ENCODE measurements around a stretch of chr14.

GRCh38 chr14:68790032-68790545 is 2.8 kb downstream of the ZFP36L1 start:
- PRO-cap = no peak
- CAGE, long polyA plus RNA = no peak

DNA sequence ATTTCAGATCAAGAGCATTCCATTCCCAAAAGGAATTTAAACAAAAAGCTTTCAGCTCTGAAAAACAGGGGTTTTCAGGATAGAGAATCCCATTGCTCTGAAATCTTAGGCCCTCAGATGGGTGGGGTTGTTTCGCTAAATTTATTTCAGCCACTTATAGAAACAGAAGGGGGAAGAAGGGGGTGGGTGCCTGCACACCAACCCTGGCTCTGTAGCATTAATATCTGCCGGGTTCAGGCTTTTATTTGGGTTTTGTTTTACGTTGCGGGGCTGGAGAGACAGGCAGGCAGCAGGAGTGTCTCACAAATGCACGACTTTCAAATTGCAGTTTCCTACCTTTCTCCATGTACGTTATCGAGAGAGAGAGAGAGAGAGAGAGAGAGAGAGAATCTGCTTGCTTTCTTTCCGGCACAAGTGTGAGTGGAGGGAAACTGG is 12.6 kb upstream of the ZFP36L1 start:
- PRO-cap = bidirectional peak, plus-strand start at position 248 of the sequence, minus-strand start at position 216 of the sequence
- CAGE, long polyA plus RNA = no peak

GRCh38 chr14:68894006-68894707 is 84.9 kb downstream of the ACTN1 start:
- PRO-cap = no peak
- CAGE, long polyA plus RNA = no peak

GRCh38 chr14:68908133-68908530 is 71.0 kb downstream of the ACTN1 start:
- PRO-cap = no peak
- CAGE, long polyA plus RNA = no peak

DNA sequence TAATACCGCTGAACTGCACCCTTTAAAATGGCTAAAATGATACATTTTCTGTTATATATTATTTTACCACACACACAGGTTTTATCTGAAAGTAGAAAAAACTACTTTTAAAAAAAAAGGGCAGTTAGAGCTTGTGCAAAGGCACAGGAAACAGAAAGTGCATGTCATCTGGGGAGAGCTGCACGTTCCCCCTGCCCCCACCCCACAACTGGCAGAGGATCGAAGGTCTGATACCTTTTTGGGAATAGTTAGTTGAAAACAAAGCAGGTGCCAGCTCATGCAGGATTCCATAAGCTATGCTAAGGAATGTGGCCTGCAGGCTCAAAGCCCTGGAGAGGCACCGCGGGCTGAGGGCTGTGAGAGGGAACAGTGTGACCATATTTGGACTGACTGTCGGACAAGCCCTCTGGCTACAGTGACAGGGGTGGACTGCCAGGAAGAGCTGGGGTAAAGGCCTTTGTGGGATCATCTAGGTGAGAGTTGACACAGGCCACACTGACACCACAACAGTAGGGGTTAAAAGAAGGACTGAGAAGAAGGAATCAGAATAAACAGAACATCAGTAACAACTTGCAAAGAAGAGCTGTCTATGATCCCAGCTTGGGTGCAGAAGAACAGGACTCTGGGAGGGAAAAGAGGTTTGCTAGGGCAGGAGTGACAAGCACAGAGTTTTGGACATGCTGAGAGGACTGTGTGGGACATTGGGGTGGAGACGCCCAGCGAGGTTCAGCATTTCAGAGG is 54.7 kb downstream of the ACTN1 start:
- PRO-cap = no peak
- CAGE, long polyA plus RNA = no peak

GRCh38 chr14:69151157-69152250 is 1.4 kb downstream of the DCAF5 start:
- PRO-cap = bidirectional peak, plus-strand start at chr14:69151956, minus-strand start at chr14:69151608; bidirectional peak, plus-strand start at chr14:69152142, minus-strand start at chr14:69152061
- CAGE, long polyA plus RNA = no peak

DNA sequence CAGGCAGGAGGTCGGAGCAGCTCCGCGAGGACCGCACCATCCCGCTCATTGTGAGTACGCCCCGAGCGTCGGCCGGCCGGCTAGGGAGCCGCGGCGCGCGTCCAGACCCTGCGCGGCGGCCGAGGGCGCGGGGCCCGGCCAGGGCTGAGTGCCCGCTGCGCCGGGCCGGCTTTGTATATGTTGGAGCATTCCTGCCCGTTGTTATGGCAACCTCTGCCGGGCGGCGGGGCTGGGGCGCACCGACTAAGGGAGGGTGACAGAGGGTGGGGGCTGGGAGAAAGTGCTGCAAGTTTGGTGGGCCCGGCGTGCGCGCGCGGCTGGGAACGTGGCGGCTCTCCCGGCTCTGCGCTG is 435 bp downstream of the GALNT16 start:
- PRO-cap = no peak
- CAGE, long polyA plus RNA = no peak

DNA sequence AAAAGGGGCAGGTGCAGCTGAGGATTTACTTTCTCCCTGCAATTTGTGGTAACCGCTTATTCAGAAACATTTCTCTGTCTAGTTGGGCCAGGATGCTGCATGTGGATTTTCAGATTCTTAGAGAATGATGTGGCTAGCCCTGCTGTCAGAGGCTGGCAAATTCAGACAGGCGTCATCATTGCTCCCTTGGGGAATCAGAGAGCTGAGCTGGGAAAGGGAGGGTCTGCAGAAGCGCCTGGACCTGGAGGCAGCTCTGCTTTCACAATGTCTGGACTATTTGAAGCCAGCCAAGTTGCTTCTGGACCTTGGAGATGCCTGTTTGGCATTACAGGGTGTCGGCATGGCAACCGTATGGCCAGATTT is 3.4 kb downstream of the GALNT16 start:
- PRO-cap = no peak
- CAGE, long polyA plus RNA = no peak

GRCh38 chr14:69354200-69354864 is 43.8 kb downstream of the ERH start:
- PRO-cap = bidirectional peak, plus-strand start at chr14:69354608, minus-strand start at chr14:69354446
- CAGE, long polyA plus RNA = no peak

- PRO-cap = no peak
- CAGE, long polyA plus RNA = no peak
These were observed 42.0 kb downstream of the CCDC177 start for GRCh38 chr14:69532635-69533143.

GRCh38 chr14:69611266-69611500 is 213 bp upstream of the SUSD6 start:
- PRO-cap = bidirectional peak, plus-strand start at chr14:69611596, minus-strand start at chr14:69611421
- CAGE, long polyA plus RNA = no peak

- PRO-cap = no peak
- CAGE, long polyA plus RNA = no peak
These were observed 4.8 kb downstream of the SUSD6 start for GRCh38 chr14:69616237-69616600.

GRCh38 chr14:69619926-69620518 is 8.6 kb downstream of the SUSD6 start:
- PRO-cap = no peak
- CAGE, long polyA plus RNA = no peak

GRCh38 chr14:69631983-69632761 is 20.8 kb downstream of the SUSD6 start:
- PRO-cap = no peak
- CAGE, long polyA plus RNA = no peak

DNA sequence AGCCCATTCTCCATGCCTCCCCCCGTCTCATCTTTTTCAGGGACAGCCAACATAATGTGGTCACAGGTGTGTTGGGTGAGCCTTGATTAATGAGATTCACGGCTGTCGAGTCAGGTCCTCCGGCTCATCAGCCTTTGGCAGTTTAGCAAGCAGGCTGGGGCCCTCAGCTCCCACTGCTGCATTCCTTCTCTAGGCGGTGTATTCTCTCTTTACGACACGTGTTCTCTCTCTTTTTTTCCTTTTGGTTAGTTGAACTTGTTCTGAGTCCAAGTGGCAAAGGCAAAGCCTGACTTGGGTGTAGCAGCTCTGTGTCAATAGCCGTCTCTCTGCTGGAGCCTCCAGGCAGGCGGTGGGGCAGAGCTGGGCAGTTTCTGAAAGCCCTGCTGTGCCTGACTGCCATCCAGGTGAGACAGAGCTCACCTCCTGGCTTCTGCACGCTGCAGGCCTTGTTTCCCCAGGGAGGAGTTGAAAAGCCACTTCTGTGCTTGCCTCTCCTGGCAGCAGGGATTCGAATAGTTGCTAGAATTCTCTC is 46.6 kb downstream of the SUSD6 start:
- PRO-cap = no peak
- CAGE, long polyA plus RNA = no peak

DNA sequence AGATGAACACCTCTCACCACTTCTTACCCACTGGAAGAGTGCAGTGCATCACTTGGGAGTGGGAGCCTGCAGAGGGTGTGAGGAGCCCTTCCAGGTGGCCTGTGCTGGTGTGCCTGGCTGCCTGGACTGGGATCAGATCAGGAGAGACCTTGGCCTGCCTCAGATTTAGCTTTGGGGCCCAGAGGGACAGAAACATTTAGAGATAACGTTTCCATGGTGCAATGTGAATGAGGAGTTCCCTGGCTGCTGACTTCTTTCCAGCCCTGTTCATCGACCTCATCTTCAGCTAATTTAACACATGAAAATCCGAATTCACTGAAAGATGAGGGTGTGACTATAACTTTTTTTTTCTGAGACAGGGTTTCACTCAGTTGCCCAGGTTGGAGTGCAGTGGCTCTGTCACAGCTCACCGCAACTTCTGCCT is 53.5 kb downstream of the SUSD6 start:
- PRO-cap = no peak
- CAGE, long polyA plus RNA = no peak

DNA sequence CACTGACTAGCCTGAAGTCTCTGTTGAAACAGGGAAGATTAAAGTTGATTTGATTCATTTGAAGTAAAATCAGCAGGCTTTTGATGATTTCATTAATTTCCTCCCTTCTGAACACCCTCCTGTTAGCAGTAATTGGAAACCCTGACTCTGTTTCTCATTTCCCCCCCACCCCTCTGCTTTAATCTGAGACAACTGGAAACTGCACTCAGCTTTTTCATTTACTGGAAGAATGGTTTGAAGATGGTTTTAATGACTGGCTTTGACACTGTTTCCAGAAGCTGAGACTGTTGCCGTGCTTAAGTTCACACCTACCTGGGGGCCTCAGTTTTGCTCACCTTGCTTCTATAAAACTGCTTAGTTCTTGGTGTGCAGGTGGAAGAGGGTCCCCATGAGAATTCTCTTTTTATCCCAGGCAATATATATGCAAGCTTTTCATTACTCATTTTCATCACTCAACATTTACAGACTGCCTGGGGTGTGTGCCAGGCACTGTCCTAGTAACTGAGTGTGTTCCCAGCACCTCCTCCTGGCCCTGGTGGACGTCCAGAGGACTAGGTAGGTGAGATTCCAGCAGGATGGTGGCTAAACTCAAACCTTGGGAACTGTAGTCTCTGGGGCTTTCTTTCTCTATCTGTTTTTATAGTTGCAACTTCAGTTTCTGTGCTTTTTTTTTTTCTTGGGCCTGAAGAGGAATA is 63.6 kb downstream of the SUSD6 start:
- PRO-cap = no peak
- CAGE, long polyA plus RNA = no peak

DNA sequence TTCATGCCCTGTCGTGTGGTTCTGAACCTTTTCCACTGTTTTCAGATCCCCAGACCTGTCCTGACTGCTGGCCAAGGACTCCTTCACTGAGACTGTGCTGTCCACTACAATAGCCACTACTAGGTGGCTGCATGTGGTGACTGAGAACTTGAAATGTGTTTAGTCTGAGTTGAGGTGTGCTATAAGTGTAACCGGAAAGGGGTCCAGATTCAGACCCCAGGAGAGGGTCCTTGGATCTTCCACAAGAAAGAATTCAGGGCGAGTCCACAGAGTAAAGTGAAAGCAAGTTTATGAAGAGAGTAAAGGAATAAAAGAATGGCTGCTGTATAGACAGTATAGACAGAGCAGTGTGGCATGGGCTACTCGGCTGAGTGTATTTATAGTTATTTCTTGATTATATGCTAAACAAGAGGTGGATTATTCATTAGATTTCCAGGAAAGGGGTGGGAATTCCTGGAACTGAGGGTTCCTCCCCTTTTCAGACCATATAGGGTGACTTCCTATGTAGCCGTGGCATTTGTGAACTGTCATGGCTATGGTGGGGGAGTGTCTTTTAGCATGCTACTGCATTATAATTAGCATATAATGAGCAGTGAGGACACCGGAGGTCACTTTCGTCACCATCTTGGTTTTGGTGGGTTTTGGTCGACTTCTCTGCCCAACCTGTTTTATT is 70.2 kb upstream of the SRSF5 start:
- PRO-cap = no peak
- CAGE, long polyA plus RNA = no peak

GRCh38 chr14:69713139-69713990 is 53.6 kb upstream of the SRSF5 start:
- PRO-cap = no peak
- CAGE, long polyA plus RNA = no peak

DNA sequence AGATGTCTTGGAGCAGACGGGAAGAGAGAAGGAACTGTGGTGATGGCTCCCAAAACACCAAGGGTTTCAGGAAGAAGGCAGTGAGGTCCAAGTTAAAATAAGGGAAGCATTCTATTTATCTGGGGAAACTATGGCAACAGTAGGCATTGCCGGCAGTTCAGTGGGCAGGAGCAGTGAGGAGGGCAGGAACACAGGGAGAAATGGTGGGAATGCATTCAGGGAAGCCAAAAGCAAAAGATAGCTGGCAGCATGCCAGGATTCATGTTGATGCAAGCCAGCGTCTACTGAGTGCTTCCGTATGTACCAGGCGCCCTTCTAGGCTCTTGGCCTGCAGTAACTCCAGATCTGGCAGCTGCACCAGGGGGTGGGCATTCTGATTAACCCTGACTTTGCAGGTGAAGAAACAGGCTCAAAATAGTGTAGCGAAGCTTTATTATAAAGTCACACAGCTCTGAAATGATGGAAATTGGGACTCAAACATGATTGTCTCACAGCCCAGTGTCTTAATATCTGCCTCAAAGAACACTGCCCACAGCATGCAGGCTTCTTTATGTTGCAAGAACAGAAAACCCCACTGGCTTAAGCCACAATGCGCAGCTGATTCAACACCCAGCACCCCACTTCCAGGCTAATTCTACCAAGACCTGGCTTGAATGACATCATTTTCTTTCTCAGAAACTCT is 50.7 kb upstream of the SRSF5 start:
- PRO-cap = no peak
- CAGE, long polyA plus RNA = no peak

Data from B cell (primary cell).